ENCODE data around the genes PABPC5, TNMD, GPRASP1 and TCEAL9.

GRCh38 chrX:91434330-91435280, at the start of gene PABPC5:
PABPC5 (plus strand) TSS chrX:91434839.
- RRBS: no CpG with 5 or more reads among the region's 52 CpGs

GRCh38 chrX:94205067-94205353, 531.0 kb downstream of the FAM133A start:
- RRBS: no CpG with 5 or more reads among the region's 1 CpG

- RRBS: no CpG with 5 or more reads among the region's 2 CpGs
Measured at GRCh38 chrX:94400529-94400864, 726.5 kb downstream of the FAM133A start.

GRCh38 chrX:96843019-96843788, 40.5 kb upstream of the RPA4 start:
- RRBS: no CpG with 5 or more reads among the region's 9 CpGs

DNA sequence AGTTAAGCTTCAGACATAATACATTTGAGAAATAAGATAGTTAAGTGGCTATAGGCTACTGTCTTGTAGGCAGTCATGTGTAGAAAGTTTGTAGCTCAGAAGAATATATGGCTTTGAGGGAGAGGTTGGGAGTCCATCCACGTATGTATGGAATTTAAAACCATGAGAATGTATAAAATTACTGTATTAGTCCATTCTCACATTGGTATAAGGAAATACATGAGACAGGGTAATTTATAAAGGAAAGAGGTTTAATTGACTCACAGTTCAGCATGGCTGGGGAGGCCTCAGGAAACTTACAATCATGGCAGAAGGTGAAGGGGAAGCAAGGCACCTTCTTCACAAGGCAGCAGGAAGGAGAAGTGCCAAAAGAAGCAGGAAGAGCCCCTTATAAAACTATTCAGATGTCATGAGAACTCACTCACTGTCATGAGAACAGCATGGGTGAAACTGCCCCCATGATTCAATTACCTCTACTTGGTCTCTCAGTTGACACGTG, 110.7 kb downstream of the RPA4 start:
- RRBS: no CpG with 5 or more reads among the region's 2 CpGs

- RRBS: no CpG with 5 or more reads among the region's 7 CpGs
Measured at GRCh38 chrX:97159891-97160959, 276.5 kb downstream of the RPA4 start.

DNA sequence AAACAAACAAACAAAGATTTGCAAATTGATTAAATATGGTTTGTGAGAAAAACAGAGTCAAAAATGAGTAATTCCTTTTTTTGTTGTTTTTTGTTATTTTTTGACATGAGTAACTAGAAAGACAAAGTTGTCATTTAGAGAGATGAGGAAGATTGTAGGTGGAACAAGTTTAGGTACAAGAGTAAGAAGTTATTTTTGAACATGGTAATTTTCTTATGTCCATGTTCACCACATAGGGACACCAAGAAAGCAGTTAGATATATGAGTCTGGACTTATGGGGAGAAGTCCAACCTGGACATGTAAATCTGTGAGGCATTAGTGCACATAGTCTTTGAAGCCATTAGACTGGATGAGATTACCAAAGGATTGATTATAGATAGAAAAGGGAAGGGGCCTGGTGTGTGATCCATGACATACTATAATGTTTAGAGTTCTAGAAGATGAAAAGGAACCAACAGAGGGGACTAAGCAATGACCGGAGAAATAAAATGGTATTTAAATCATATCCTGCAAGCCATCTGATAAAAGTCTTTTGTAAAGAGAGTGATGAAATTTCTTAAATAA, 286.3 kb downstream of the RPA4 start:
- RRBS: no CpG with 5 or more reads among the region's 1 CpG

DNA sequence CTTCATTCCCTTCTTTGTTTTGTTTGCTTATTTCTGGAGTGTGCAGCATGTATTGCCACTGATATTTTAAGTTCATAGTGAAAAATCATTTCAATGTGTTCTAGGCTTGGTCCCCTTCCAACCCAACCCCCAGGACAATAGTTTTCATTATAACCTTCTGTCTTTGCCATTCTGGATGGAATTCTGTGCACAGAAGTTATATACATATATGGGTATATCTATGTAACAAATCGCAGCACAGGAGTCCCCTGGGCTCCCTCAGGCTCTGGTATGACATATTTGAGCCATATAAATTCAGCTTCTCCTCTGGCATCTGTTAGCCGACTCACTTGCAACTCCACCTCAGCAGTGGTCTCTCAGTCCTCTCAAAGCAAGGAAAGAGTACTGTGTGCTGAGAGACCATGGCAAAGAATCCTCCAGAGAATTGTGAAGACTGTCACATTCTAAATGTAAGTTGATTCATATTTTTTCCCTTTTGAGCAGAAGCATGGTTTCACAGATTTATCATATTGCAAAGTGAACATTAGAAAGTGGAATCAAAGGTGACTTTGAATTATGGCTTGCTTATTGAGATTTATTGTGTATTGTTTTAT, at the start of gene TNMD:
Gene TNMD, plus strand, starts transcription at position 319 of the 593 bp plus-strand sequence.
- RRBS: no CpG with 5 or more reads among the region's 2 CpGs

- RRBS: no CpG with 5 or more reads among the region's 3 CpGs
Measured at GRCh38 chrX:100593505-100593748, 8.7 kb downstream of the TNMD start.

GRCh38 chrX:100650635-100651384, 6.8 kb downstream of the SRPX2 start:
- RRBS: no CpG with 5 or more reads among the region's 2 CpGs

GRCh38 chrX:101164556-101165544, 54.7 kb upstream of the DRP2 start:
- RRBS: no CpG with 5 or more reads among the region's 2 CpGs

GRCh38 chrX:101415345-101416192, 7.5 kb downstream of the HNRNPH2 start:
- RRBS: no CpG with 5 or more reads among the region's 14 CpGs

GRCh38 chrX:101617203-101617691, 553 bp downstream of the ARMCX6 start:
- RRBS: no CpG with 5 or more reads among the region's 17 CpGs

DNA sequence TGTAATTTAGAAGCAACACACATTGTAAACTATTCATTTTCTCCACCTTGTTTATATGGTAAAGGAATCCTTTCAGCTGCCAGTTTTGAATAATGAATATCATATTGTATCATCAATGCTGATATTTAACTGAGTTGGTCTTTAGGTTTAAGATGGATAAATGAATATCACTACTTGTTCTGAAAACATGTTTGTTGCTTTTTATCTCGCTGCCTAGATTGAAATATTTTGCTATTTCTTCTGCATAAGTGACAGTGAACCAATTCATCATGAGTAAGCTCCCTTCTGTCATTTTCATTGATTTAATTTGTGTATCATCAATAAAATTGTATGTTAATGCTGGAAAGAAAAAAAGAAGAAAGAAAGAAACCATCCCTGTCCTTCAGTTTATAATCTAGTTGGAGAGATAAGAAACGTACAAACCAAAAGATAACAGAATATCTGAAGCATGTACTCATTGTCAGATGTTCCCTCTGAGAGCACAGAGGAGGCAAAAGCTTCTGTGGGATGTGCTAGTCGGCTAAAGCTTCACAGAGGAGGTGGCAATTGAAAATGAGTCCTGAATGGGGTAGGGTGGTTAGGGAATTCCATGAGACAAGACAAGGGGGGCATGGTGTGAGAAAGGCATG, 3.3 kb downstream of the ARMCX3 start:
- RRBS: no CpG with 5 or more reads among the region's 3 CpGs

DNA sequence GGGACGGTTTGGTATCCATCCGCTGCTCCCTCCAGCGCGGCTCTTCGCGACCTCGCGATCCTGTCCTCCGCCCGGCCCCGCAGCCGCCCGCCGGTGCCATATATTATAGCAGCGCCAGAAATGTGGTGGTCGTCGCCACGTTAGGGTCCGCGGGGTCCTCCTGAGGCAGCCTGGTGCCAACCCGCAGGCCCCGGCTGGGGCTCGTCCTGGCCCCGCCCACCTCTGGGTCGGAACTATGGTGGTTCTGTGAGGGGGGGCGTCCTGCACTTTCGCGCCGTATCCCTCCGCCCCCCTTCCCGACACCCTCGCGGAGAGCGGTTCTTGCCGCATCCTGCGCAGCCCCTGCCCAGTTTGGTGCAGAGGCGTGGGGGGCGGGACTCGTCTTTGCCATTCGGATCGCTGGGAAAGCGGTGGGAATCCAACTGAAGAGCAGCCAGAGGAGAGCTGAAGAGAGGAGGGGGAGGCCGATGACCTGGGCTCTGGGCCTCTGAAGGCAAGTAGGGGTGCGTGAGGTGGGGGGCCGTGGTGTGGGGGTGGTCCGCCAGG, at the start of gene GPRASP1:
Gene GPRASP1, plus strand, starts transcription at position 381 of the 546 bp plus-strand sequence.
- RRBS: 15% methylated on average over 4 of the region's 46 CpGs

GRCh38 chrX:102713388-102714036, 1.3 kb downstream of the GPRASP2 start:
- RRBS: no CpG with 5 or more reads among the region's 10 CpGs

GRCh38 chrX:102815087-102815846, 94.7 kb downstream of the GPRASP3 start:
- RRBS: no CpG with 5 or more reads among the region's 7 CpGs

DNA sequence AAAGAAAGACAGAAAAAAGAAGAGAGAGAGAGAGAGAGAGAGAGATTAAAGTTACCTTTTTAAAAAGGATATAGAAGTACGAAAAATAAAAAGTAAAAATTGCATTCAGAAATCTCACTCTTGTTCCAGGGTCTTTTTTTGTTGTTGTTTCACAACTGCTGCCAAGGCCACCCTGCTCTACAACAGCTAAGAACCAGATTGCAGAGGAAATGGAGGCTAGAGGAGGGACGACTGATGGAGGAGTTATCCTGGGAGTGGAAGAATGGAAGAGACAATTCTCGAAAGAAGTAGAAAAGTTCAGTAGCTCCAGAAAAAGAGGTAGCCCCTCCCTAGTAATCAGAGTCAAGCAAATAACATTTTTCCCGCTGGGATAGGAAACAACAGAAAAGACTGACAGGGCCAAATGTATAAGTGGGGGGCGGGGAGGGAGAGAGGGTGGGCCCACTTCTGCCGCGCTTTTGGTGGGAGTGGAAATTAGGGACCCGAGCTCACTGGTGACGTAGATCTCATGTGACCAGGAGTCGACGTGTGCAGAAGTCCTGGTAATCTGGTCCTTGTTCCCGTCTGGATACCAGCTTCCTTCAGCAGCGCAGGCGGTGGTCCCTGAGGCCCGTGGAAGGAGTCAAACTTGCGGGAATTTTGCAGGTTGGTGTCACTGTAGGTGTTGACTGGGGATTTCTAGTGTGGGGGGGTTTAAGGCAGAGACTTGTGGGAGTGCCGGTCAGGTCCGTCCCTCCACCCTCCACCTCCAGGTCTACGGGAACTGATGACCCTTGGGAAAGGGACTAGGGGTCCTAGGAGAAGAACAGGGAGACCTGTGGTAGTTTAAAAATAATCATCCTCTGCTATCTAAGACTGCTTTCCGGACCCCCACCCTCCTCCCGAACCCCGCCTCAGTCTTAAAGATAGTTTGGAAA, at the start of gene TCEAL9:
Gene TCEAL9, plus strand, starts transcription at position 545 of the 917 bp plus-strand sequence.
- RRBS: no CpG with 5 or more reads among the region's 22 CpGs

DNA sequence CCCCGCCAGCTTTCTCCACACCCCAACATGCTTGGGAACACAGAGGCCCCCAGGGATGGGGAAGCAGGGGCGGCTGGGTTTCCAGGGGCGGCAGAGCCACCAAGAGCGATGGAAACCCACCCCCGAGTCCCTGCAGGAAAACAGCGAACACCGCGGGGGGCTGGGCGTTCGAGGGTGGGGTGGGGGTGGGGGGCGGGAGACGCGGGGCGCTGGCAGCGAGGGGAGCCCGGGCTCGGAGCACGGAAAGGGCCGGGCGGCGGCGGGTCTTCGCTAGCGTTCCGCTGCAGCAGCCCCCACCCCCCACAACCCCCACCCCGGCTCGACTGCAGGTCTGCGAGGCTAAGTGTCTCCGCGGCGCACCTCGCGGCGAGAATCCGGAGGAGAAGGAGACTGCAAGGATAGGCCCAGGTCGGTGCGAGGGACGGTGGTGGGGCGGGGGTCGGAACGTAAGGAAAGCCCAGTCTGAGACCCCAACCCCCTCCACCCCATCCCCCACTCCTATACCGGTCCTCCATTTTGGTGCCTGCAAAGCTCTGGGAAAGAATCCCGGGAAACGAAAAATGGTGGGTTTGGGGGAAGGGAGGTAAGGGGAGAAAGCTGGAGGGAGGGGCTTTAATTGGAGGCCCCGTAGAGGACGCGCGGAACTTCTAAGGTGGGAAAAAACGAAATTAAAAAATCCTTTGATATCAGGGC, 507 bp downstream of the BEX3 start:
- RRBS: 40% methylated on average over 11 of the region's 49 CpGs